Natural killer cell (primary cell): ENCODE data around the gene POU3F2.

- PRO-cap, result no peak
Measured at GRCh38 chr6:89158084-89158746, 12.4 kb downstream of the PM20D2 start.

- PRO-cap, result no peak
Measured at GRCh38 chr6:89160370-89161248, 14.8 kb downstream of the PM20D2 start.

DNA sequence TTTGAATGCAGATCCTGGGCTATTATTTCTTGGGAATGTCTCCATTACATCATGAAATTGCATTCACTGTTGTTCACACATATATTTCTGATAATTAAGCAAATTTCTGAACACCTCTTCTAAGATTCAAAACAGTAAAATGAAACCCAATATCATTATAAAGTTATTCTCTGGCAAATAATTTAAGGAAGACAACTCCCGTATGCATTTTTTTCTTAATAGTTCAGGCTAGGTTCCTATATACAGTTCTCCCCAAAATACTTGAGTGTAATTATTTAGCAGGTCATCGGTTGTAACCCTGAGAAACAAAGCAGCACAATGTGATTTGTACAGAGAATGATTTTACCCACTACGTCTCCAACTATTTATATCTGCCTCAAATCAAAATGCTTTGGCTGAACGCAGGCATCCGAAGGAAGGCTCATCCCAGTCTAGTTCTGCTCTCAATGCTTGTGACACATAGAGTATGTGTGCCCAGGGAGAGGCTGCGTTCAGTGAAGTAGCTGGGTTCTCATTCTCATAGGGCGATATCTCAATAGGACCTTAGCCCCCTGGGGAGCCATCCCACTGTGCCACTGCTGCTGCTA lies 582 bp downstream of the GABRR2 start:
- PRO-cap, result no peak

- PRO-cap, result unidirectional peak, plus-strand start at chr6:89352157; bidirectional peak, plus-strand start at chr6:89352455, minus-strand start at chr6:89352387
Measured at GRCh38 chr6:89352000-89352487, 478 bp downstream of the UBE2J1 start.

DNA sequence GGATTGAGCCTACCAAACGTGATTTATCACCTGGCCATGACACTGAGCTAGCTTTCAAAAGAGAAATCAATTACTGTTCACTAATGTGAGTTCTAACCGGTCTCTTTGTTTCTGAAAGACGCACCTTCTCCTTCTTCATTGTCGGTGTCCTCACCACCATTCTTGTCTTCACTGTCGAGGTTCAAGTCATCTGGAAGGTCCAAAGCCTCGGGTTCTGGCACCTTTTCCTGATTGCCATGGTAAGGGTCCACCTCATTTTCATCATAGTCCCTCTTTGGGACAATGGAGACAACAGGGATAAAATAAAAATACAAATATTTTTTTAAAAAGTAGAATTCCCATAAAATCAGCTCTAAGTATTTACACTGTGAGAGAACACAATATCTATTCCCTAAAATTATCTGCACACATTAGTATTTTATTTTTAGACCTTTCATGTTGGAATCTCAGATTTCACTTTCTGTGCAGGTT lies 22.8 kb upstream of the LYRM2 start:
- PRO-cap, result no peak

- PRO-cap, result no peak
Measured at GRCh38 chr6:89667680-89668527, 29.4 kb upstream of the LYRM2 start.

DNA sequence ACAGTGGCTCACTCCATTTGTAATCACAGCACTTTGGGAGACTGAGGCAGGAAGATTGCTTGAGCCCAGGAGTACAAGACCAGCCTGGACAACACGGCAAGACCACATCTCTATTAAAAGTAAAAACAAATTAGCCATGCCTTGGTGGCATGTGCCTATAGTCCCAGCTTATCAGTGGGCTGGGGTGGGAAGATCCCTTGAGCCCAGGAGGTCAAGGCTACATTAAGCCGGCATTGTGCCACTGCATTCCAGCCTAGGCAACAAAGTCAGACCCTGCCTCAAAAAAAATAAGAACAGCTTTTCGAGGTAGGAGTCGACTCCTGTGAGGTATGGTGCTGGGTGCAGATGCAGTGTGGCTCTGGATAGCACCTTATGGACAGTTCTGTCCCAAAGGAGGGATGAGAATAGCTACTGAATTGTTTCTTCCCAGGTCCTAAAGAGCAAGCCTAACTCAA lies 82.3 kb upstream of the LYRM2 start:
- PRO-cap, result no peak

DNA sequence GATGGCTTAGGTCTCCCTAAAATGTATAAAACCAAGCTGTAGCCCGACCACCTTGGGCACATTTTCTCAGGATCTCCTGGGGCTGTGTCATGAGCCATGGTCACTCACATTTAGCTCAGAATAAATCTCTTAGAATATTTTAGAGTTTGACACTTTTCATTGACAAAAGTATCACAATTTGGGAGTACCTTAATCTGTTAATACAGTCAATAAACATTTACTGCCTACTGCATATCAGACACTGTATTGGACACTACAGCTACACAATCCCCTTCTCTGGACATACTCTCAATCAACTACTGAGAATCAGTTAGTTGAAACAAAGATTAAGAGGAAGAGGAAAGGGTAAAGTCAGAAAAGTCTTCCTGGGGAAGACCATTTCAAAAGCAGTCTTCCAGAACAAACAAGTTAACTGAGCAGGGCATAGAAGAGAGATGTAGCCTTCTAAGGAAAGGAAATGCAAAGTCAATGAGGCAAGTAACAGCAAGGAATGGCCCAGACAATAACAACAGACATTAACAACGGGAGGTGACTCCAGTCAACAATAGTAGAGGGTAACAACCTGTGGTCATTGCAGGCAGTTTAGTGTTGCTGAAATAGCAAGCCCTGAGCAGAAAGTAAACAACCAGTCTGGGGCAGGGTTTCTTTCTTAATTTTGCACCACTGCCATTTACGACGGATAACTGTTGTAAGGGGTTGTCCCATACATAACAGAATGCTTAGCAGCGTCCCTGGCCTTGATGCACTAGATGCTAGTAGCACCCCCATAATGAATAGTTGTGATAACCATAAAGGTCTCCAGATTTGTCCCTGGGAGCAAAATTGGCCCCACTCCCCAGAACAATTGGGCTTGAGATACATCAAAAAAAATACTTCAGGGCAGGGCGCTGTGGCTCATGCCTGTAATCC lies 2.2 kb downstream of the MDN1 start:
- PRO-cap, result no peak

DNA sequence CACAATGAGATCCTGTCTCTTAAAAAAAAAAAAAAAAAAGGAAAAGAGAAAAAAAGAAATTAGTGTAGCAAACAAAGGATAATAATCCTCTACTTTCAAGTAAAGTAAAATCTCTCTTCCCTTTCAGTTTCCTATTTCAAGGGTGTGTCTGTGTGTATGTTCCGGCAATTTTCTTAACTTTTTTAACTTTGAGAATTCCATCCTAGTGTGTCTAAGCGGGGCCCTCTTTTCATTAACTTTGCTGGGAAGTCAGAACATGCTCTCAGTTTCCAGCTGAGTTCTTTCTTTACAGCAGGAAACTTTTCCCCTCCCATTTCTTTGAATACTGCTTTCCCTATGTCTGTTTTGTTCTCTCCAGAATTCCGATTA lies 16.0 kb downstream of the GJA10 start:
- PRO-cap, result no peak

GRCh38 chr6:89941038-89941380 lies 46.7 kb downstream of the GJA10 start:
- PRO-cap, result no peak

- PRO-cap, result bidirectional peak, plus-strand start at chr6:90081034, minus-strand start at chr6:90080927; unidirectional peak, minus-strand start at chr6:90081326
Measured at GRCh38 chr6:90080553-90081383, 186.5 kb downstream of the GJA10 start.

DNA sequence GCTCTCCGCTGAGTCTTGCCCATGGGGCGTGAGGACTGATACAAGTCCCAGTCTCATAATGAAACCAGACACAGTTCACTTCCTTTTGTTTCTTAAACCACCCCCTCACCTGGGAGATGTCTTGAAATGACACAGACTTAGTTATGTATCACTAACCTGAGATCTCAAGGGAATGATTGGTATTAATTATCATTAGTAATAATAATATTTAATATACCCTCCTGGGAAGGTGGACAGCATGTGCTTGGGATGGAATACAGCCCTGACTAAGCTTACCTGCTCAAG lies 188.6 kb downstream of the BACH2 start:
- PRO-cap, result no peak

DNA sequence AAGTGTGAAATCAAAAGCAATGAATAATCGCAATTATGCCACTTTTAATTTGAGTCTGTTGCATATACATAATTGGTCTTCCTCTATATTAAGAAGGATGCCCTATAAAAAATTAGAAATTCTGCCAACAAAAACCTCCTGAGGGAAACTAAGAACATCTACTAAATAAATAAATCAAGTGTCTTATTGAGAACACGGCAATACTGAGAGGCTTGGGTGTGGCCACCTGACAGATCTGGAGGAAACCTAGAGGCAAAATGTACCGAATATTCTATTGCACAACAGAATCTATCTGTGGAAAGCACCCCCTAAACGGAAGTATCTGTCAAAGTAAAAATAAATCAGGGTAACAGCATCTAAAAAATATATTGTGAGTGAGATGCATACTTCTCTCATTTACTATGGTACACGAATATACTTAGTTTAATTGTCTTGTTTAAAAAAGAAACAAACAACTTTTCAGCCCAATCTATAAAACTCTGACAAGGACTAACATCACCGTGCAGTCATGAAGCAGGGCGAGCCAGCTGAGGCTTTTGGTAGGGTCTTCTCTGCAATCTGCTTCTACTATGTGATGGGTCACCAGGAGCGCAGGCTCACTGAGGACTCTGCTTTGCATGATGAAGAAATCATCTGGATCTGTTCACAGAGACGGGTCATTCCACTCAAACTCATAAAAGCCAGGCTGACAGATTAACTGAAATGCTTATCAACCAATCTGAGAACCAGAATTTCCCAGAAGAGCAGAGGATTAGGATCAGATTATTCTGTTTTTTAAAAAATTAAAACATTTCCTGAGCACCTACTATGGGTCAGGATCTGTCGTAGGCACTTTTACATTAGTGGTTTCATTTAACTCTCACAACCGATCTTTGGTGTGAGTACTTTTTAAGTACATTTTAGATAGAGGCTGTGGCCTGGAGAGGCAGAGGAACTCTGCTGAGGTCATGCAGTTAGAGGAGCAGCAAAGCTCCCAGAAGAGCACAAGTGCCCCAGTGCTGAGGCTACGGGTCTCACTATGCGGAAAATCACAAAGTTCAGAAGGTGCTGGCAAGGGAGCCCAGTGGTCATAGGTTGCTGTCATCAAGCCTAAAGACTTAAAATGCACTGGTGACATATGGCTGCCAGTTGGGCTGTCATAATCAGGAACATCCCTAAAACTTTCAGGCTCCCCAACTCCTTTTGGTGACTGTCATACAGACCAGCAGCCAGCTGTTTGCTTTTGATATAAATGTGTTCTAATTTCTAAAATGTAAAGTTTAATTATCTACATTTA lies 109.2 kb downstream of the BACH2 start:
- PRO-cap, result no peak

- PRO-cap, result no peak
Measured at GRCh38 chr6:90350685-90351143, 54.1 kb upstream of the BACH2 start.

DNA sequence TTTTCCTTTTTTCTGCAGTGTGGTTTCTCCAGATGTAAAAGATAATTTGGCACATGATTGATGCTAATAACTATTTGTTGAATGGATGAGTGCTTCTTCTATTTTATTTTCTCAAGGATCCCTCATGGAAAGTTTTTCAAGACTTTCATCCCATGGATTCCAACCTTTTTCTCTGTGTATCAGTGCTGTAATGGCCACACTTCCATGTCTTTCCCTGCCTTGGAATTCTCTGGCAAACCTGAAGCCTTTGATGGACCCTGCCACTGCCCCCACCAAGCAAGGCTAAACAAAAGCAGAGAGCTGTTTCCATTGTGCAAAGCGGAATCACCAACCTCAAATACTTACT lies 1036.9 kb upstream of the MAP3K7 start:
- PRO-cap, result no peak

- PRO-cap, result no peak
Measured at GRCh38 chr6:95516934-95517822, 60.2 kb upstream of the MANEA start.

GRCh38 chr6:96693438-96694502 lies 130.8 kb downstream of the FHL5 start:
- PRO-cap, result no peak

- PRO-cap, result no peak
Measured at GRCh38 chr6:97049647-97050128, 125.2 kb downstream of the KLHL32 start.

DNA sequence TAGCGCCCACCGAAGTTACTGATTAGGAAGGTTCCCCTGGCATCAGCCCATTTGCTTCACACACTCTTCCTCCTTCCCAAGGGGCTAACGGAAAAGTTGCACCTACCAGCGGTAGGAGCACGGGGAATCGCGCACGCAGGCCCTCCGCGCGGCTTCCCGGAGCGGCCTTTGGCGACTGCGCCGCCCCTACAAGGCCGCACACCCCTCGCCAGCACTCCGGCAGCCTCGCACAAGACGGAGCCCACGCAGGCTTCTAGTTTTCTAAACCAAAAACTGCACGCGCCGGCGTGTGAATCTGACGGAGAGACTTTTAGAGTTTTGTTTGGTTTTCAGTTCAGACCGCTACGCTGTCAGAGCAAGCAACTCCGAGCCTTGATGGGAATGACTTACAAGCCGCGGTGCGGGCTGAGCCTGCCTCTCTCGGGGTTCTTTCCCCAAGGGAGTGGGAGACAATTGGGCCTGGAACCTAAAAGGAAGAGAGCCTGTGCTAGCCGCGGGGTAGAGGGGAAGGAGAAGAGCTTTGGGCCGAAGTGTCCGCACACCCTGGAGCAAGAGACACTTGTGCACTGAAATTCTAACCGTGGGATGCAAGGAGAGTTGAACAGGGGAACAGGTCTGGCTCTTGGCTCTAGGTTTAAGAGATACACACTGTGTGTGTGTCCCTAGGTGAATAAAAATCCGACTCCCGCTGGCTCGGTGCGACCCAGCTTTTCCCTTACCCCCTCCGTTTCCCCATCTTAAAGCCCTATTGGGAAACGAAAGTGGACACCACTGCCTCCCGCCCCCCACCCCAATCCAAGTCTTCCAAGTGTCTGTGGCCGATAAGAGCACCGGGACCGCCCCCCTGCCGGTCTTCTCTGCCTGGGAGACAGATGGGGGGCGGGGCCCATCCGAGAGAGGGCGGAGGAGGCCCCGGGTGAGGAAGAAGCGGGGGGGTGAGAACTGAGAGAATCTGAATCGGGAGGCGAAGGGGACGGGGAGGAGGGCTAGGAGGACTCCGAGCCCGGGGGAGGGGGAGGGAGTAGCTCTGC lies 652 bp upstream of the POU3F2 start:
- PRO-cap, result no peak

DNA sequence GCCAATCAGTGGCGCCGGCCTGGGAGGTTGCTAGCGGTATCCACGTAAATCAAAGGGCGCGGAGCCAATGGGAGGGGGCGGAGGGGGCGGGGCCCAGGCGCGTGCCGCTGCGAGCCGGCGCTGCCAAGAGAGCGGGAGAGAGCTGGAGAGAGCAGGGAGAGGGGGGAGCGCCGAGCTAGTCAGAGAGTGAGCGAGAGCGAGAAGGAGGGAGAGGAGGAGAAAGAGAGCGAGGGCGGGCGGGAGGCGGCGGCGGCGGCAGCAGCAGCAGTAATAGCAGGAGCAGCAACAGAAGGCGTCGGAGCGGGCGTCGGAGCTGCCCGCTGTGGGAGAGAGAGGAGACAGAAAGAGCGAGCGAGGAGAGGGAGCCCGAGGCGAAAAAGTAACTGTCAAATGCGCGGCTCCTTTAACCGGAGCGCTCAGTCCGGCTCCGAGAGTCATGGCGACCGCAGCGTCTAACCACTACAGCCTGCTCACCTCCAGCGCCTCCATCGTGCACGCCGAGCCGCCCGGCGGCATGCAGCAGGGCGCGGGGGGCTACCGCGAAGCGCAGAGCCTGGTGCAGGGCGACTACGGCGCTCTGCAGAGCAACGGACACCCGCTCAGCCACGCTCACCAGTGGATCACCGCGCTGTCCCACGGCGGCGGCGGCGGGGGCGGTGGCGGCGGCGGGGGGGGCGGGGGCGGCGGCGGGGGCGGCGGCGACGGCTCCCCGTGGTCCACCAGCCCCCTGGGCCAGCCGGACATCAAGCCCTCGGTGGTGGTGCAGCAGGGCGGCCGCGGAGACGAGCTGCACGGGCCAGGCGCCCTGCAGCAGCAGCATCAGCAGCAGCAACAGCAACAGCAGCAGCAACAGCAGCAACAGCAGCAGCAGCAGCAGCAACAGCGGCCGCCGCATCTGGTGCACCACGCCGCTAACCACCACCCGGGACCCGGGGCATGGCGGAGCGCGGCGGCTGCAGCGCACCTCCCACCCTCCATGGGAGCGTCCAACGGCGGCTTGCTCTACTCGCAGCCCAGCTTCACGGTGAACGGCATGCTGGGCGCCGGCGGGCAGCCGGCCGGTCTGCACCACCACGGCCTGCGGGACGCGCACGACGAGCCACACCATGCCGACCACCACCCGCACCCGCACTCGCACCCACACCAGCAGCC lies at the start of gene POU3F2:
Gene POU3F2, plus strand, starts transcription at position 137 of the 1,152 bp plus-strand sequence.
- PRO-cap, result no peak